Mesenteric fat pad (tissue), 1 donor: ENCODE measurements around a stretch of chr4.

- PRO-cap: no peak
Measured at GRCh38 chr4:38328201-38328706, 335.7 kb upstream of the KLF3 start.

DNA sequence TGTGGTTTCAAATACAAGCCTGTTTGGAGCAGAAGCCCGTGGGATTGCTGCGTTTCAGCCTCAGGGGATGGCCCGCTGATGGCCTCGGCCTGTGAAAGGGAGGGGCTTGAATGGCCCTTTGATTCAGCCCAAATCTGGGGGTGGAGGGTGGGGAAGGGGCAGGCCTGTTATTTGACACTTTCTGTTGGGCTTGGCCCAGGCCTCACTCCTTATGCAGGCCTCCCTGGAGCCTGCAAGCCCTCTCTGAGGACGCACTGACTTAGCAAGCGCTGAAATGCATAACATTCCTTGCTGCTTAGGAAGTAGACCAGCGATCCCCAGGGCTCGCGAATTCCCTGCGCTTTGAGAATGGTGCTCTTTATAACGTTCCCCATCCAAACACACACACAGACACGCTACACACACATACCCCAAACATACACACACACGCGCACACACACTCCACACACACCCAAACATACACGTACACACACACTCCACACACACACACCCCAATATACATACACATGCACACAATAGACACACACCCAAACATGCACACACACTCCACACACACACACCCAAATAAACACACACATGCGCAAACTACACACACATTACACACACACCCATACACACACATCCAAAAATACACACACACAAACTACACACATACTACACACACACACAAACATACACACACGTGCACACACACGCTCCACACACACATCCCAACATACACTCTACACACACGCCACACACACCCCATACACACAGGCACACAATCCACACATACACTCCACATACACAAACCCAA lies 29.6 kb downstream of the TLR10 start:
- PRO-cap: no peak

DNA sequence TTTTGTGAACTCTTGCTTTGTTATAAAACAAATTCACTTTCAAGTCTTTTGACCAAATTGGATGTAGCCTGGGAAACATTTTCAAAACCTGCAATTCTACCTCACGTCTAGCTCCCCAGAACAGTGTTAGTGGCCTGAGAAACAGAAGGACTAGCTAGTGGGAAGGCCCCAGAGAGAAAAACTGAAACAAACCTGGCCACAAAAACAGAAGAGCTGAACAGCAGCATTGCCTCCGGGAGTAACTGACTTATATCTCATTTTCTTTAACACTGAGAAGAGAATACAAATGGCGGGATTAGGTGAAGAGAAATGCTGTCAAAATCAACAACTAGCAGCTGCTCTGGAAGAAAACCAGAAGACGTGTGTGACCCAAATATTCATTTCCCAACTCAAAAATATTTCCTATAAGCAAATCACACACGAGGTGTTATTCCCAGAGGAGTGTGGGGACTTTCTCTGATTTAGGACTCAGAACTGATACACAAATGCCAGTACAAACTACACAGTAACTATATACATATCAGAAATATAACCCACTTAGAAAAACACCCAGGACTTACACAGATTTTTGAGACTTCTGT lies 387 bp downstream of the TLR1 start:
- PRO-cap: no peak

DNA sequence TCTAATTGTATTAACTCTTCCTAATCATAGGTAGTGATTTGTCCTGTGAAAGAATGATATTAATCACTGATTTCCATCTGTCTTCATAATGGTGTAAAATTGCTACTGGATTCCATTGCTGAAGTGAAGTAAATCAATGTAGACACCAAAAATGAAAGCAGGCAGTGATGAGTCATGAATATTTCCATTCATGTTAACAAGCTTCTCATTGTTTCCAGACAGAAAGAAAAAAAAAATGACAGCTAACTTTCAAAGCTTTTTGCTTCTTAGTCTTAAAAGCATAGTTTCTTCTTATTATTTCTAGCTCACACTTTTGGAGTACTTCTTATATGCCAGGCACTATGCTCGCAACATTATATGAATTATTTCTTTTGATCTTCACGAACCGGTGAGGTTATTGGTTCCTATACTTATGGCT lies 21.6 kb downstream of the FAM114A1 start:
- PRO-cap: no peak

GRCh38 chr4:39048209-39048681 lies 13.8 kb upstream of the KLHL5 start:
- PRO-cap: no peak

GRCh38 chr4:39367072-39367651 lies 1.0 kb upstream of the RFC1 start:
- PRO-cap: no peak

DNA sequence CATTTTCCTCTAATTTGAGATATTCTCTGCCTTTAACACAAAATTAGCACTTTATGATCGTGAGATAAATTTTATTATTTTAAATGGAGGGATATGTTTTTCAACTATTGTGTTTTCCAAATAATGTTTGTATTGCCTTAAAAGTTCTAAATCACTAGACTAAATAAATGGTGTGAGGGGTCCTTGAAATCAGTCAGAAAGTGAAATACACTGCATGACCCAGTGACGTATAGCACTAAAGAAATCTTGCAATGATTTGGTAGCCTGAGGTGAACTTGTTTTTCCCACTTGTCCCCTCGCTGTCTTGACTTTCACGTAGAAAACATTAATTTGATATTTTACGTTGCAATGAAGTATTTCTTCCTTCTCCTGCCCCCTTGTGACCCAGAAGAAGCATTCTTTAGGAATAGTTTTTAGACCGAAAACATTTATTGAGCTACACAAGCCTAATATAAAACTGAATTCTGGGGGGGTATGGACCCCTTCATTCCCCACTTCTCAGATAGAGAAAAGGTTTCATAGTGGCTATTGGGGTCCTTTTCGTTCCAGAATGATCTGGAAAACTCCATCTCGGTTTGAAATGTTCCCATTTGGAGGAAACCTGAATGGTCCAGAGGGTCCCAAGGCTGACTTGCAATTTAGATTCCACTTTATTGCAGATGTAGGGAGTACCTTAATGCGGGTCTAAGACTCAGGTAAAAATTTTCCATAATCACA lies 3.7 kb downstream of the KLB start:
- PRO-cap: no peak

GRCh38 chr4:39433806-39434596 lies 24.7 kb downstream of the RPL9 start:
- PRO-cap: no peak

- PRO-cap: no peak
Measured at GRCh38 chr4:39521244-39521674, 6.0 kb downstream of the UGDH start.

DNA sequence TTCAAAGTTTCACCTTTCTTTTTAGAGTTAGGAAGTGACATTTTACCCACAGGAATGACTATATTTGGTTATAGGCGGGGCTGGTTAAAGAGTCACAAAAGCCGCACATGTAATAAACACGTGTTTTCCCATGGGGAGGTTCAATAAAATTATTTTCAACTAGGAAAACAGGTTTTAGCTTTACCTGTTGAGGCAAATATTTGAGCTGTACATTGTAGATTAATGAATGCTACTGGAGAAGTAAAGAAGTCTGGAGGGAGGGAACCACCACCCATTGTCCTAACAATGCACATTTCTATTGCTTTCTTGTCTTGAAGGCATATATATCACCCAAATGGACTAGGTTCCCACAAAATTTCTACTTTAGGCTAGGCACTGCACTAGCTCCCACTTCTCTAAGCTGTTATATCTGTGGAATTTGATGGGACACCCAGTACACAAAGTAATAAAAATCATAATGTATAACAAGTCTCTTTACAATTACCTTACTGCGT lies 41.7 kb upstream of the UGDH start:
- PRO-cap: no peak

GRCh38 chr4:39634950-39635540 lies 3.6 kb downstream of the SMIM14 start:
- PRO-cap: no peak

DNA sequence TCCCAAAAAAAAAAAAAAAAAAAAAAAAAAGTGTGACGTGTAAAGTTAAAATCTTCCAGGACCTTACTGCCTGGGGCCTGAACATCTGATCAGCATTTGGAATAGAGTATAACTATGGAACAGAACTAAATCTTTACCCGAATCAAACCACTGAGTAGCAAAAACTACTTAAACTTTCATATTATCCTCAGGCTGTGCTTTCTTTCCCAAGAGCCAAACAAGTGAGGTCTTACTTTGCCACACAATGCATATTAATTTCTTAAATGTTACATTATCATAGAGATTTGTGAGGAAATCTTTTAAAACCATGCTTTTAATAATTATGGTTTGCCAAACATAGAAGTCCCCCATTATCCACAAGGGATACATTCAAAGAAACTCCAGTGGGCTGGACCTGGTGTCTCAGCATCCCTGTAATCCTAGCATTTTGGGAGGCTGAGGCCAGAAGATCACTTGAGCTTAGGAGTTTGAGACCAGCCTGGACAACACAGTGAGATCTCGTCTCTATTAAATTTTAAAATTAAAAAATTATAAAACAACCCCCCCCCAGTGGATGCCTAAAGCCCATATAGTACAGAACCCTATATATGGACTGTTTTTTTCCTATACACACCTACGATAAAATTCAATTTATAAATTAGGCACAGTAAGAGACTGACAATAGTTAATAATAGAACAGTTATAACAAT lies 2.4 kb downstream of the SMIM14 start:
- PRO-cap: no peak

- PRO-cap: no peak
Measured at GRCh38 chr4:39946176-39946713, 31.5 kb downstream of the PDS5A start.

- PRO-cap: no peak
Measured at GRCh38 chr4:40190529-40191331, 6.1 kb upstream of the RHOH start.

GRCh38 chr4:40195987-40196635 lies 720 bp upstream of the RHOH start:
- PRO-cap: no peak

- PRO-cap: no peak
Measured at GRCh38 chr4:40197500-40198794, 1.1 kb downstream of the RHOH start.

- PRO-cap: no peak
Measured at GRCh38 chr4:40199428-40199809, 2.6 kb downstream of the RHOH start.

- PRO-cap: no peak
Measured at GRCh38 chr4:40219468-40219738, 22.6 kb downstream of the RHOH start.

GRCh38 chr4:40418189-40419015 lies 83.3 kb downstream of the CHRNA9 start:
- PRO-cap: no peak

DNA sequence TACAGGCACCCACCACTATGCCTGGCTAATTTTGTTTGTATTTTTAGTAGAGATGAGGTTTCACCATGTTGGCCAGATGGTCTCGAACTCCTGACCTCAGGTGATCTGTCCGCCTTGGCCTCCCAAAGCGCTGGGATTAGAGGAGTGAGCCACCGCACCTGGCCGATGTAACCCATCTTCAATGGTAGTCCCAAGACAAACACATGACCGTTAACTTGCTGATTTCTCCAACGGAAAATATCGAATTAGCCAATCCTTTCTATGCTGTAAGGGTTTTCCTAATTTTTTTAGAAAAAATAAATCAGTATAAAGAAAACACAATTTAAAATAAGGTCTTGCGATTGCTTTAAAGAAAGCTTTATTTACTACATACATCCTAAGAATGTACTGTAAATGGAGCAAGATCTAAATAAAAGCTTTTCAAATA lies 87.8 kb downstream of the CHRNA9 start:
- PRO-cap: no peak